ENCODE data around the genes NXNL1 and ARRDC2.

GRCh38 chr19:17087578-17088036, 12.0 kb downstream of the MYO9B start:
- PRO-cap: no peak

- PRO-cap: no peak
Observed at GRCh38 chr19:17239971-17240329, 5.8 kb downstream of the NR2F6 start.

- PRO-cap: no peak
Observed at GRCh38 chr19:17247717-17248978, 2.4 kb upstream of the NR2F6 start.

GRCh38 chr19:17460661-17461136, at the start of gene NXNL1:
NXNL1 (minus strand) TSS chr19:17460926.
- PRO-cap: no peak

DNA sequence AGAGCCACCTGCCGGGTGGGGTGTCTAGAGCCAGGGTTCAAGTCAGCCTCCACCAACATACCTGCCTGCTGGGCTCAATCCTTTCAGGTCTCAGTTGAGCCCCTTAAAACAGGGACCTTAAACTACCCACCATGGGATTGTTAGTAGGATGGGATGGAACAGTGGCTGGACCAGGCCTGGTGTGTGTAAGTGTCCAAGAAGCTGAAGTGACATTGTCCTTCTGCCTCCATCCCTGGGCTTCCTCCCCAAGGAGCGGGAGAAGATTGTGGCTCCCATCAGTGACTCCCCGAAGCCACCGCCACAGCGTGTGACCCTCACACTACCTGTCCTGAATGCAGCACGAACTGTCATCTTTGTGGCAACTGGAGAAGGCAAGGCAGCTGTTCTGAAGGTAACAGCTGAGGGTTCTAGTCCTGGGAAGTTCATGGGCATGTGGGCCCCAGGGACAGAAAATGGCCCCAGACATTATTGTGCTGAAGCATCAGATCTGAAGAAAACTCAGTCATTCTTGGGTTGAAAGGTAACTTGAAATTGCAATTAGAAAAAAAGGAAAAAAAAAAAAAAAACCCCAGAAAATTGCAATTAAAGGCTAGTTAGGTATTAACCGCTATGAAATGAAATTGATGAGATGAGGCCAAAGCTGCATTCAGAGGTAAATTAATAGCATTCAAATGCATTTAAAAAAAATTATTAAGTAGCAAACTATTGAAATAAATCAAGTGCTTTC, 6.2 kb downstream of the PGLS start:
- PRO-cap: no peak

DNA sequence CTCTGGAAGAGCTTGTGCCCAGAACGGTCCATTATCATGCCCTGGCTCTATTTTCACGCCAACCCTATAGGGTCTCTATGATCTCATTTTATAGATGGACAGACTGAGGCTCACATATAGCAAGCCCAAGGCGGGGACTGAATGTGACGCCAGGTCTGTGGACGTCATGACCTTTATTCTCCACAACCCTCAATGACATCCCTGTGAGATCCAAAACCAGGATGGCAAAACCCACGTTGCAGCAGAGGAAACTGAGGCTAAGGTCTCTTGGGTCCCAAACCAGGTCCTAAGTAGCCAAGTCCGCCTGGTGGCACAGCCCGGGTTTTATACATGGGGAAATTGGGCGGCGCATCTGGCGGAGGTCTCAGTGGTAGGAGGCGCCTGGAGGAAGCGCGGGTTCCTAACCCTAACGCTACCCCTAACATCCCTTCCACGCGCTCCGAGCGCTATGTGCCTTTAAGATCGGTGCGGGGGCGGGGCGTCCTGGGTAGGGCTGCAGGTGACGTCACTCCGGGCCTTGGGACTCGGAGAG, 343 bp upstream of the COLGALT1 start:
- PRO-cap: no peak

DNA sequence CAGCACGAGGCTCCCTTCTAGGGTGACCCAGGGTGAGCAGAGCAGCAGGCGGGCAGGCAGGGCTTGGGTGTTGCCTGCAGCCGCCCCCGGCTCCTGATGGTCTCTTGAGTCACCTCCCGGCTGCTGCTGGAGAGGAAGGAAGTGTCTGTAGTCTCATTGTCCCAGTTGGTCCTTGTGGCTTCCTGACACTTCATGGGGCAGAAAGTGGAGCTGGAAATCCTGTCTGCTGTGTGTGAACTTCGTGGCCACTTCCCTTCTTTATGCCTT, 2.5 kb downstream of the MAP1S start:
- PRO-cap: no peak

DNA sequence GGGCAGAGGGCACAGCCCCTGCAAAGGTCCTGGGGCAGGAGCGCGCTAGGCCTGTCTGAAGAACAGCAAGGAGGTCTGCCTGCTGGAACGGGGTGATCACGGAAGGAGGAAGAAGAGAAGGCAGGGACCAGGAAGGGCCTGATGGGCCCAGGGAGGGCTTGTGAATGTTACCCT, 15.9 kb upstream of the B3GNT3 start:
- PRO-cap: no peak

- PRO-cap: no peak
Observed at GRCh38 chr19:17796287-17797117, 1.6 kb downstream of the B3GNT3 start.

GRCh38 chr19:17859380-17859769, 335 bp upstream of the RPL18A start:
- PRO-cap: no peak

GRCh38 chr19:17860409-17861345, 967 bp downstream of the RPL18A start:
- PRO-cap: no peak

- PRO-cap: no peak
Observed at GRCh38 chr19:17861346-17861750, 1.6 kb downstream of the RPL18A start.

DNA sequence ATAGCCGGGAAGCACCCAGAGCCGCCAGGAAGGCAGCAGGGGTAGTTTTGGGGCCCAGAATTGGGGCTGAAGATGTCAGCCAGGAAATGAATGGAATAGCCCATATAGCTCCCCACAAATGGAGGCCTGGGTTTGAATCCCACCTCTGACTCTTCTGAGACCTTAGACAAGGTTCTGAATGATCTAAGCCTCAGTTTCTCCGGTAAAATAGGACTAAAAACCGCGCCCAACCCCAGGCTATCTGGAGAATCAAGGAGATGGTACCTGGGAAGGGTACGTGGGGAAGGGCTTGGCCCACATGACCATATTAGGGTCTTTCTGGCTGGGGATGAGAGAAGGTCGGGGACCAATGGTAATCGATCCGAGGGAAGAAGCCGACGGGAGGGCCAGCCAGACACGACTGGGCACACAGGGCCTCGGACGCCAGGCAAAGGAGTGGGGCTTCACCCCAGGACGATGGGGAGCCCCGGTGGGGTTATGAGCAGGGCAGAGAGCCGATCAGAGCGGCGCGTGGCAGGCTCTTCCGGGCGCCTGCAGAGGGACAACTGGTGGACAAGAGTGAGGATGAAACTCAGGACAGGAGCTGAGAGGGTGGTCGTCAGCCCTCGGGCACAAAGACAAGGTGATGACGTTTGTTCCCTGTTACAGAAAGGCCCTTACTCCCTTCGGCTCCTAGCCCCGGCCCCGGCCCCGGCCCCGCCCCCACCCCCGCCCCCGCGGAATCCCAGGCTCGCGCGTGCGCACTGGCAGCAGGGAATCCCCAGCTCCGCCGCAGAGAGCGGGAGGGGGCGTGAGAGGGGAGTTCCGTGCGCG, 14.5 kb downstream of the CCDC124 start:
- PRO-cap: no peak

DNA sequence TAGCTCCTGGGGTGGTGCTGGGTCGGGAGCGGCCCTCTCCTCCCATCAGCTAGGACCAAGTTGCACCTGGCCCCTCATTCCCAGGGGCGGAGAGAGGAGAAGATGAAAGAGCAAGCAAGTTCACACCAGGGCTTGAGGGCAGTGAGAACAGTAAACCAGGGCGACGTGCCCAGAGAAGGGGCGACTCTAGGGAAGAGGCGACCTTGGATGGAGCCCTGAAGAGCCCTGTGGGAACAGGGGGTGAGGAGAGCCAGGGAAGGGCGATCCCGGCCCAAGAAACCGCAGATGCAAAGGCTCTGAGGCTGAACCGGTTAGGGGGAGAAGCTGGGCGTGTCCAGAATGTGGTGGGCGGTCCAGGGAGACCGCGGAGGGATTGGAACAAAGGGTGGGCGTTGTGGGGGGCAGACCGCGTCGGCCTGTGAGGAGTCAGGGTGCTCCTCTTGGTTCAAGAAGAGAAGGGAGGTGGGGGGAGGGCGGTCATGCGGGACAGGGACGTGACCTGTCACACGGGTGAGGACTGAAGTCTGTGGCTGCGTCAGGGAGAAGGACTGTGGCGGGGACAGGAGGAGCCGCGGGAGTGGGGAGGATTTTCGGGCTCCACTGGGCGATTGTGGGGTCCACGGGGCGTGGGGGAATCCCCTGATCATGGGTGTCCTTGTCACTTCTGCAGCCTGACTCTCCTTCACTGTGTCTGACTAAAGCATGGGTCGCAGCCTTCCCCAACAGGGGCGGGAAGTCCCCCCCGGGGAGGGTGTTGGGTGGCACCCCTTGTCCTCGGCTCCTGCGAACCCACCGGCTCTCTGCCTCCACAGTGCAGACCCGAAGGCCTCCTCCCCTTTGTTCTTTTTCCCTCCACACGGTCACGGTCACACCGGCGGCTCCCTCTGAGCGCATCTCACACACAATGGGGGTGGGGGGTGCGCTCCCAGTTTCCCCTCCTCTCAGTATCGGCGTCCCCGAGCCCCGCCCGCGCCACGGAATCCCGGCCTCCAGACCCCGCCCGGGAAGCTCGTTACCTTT, 16.6 kb upstream of the KCNN1 start:
- PRO-cap: unidirectional peak, plus-strand start at position 404 of the sequence

DNA sequence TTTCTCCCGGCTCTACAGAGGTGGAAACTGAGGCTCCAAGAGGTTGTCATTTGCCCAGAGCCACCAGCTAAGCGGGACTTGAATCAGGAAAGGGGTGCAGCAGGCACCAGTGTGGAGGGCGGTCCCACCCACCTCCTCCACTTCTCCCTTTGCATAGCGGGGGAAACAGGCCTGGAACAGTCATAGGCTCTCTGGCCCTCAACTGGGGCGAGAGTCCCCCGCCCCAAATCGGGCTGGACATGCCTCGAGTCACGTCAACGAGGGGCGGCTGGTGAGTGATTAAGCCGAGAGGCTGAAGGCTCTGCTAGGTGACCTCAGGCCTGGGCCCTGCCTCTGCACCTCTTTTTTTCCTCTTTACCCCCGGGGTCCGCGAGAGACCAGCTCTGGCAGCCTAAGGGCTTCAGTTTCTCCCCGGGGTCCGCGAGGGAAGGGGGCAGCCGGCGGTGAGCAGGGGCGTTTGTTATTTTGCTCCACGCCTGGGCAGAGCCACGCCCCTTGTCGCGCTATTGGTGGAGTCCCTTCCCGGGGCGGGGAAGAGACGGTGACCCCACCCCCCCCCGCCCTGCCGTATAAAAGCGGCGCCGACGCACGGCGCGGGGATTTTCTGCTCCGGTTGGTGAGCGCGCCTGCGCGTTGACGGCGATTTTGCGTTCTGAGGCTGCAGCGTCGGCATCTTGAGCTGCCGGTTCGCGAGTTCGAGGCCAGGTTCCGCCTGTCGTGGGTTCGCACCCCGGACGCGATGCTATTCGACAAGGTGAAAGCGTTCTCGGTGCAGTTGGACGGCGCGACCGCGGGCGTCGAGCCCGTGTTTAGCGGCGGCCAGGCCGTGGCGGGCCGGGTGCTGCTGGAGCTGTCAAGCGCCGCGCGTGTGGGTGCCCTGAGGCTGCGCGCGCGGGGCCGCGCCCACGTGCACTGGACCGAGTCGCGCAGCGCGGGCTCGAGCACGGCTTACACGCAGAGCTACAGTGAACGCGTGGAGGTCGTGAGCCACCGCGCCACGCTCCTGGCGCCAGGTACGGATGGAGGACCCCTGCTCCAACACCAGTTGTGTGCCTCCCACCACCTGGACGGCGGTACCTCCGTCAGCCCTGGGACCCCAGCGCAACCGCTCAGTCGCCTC, at the start of gene ARRDC2:
Gene ARRDC2, plus strand, starts transcription at position 599 of the 1,120 bp plus-strand sequence.
- PRO-cap: no peak

- PRO-cap: no peak
Observed at GRCh38 chr19:18170679-18171521, 2.7 kb upstream of the IFI30 start.

- PRO-cap: no peak
Observed at GRCh38 chr19:18269207-18269943, 4.9 kb downstream of the IQCN start.

GRCh38 chr19:18273961-18274179, 382 bp downstream of the IQCN start:
- PRO-cap: no peak

- PRO-cap: no peak
Observed at GRCh38 chr19:18286975-18287851, 5.8 kb upstream of the JUND start.

GRCh38 chr19:18287852-18288656, 6.6 kb upstream of the JUND start:
- PRO-cap: no peak

All from SP-49 (cell line).